Rectum (tissue), 1 donor: ENCODE measurements around a stretch of chr7.

DNA sequence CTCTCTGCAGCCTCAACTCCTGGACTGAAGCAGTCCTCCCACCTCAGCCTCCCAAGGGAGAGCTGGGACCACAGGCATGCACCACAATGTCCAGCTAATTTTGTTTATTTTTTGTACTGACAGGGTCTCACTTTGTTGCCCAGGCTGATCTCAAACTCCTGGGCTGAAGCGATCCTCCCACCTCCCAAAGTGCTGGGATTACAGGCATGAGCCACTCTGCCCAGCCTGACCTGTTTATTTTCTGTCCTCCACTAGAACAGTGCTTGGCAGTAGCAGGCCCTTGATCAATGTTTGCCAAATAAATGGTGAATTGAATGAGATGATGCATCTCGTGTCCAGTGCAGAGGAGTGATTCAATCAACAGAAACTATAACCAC is 5.1 kb upstream of the FBXL18 start:
- PRO-cap, result no peak

GRCh38 chr7:5526297-5526948 is 4.0 kb downstream of the ACTB start:
- PRO-cap, result unidirectional peak, minus-strand start at chr7:5526431; bidirectional peak, plus-strand start at chr7:5526776, minus-strand start at chr7:5526496; unidirectional peak, minus-strand start at chr7:5526866

DNA sequence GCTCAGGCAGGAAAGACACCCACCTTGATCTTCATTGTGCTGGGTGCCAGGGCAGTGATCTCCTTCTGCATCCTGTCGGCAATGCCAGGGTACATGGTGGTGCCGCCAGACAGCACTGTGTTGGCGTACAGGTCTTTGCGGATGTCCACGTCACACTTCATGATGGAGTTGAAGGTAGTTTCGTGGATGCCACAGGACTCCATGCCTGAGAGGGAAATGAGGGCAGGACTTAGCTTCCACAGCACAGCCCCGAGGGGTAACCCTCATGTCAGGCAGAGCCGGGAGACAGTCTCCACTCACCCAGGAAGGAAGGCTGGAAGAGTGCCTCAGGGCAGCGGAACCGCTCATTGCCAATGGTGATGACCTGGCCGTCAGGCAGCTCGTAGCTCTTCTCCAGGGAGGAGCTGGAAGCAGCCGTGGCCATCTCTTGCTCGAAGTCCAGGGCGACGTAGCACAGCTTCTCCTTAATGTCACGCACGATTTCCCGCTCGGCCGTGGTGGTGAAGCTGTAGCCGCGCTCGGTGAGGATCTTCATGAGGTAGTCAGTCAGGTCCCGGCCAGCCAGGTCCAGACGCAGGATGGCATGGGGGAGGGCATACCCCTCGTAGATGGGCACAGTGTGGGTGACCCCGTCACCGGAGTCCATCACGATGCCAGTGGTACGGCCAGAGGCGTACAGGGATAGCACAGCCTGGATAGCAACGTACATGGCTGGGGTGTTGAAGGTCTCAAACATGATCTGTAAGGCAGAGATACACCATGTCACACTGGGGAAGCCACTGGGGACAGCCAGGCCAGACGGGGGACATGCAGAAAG is 2.2 kb downstream of the ACTB start:
- PRO-cap, result no peak

DNA sequence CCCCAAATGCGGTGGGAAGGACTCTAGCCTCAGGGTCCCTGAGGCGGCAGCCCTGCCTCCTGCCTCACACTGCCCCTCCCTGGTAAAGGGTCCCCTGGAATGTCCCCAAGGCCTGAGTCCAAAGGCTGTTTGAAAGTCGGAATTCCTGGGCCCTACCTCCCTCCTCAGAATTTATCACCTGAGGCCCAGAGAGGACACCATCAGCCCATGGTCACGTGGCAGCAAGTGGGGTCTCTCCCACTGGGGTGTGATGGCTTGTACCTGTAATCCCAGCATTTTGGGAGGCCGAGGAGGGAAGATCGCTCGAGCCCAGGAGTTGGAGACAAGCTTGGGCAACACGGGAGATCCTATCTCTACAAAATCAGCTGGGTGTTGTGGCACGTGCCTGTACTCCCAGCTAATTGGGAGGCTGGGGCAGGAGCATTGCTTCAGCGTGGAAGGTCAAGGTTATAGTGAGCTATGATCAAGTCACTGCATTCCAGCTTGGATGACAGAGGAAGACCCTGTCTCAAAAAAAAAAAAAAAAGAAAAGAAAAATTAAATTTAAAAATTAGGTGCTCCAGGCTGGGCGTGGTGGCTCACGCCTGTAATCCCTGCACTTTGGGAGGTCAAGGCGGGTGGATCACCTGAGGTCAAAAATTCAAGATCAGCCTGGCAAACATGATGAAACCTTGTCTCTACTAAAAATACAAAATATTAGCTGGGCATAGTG is 3.7 kb upstream of the ACTB start:
- PRO-cap, result no peak

DNA sequence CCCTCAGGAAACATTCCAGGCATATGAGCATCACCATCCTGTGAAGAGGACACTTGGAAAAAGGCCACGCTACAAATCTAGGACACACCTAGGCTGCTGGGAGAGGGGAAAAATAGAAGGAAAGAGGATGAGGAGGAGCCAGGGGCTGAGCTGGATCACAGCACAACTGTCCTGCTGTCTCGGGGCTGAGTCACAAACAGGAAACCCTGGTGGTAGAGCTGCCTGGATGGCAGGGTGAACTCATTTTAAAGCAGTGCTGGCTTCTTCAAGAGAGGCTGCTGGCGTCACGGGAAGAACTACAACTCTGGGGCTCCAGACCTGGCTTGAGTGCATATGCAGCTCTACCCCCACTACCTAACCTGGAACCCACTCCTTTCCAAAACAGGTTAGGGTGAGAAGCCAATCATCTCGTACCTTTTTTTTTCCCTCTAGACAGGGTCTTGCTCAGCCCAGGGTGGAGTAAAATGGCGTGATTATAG is 37.4 kb downstream of the FSCN1 start:
- PRO-cap, result no peak

DNA sequence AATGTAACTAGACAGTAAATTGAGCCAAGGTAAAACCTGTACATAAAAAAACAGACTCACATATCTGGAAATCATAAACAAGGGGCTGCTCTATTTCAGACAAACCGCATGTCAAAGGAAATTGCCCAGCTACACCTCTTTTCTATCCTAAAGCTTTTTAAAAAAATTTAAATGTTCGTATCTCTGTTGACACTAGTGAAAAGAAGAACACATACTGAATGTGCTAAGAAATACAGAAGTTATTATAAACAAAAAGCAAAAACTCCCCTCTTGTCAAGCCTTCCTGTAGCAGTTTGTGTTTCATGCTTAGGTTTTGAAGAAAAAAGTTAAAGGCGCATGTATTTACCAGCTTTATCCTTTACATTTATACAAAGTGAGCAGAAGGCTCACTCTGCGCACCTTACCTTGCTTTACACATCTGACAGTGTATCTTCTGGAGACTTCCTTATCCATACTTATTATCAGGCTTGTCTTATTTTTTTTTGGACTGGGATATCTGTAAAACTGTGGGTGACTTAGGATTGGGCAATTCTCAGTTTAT is 93.1 kb downstream of the RNF216 start:
- PRO-cap, result no peak

GRCh38 chr7:5834321-5834863 is 46.2 kb upstream of the OCM start:
- PRO-cap, result no peak

- PRO-cap, result no peak
These were observed 62.5 kb downstream of the USP42 start for GRCh38 chr7:6167125-6167724.

- PRO-cap, result no peak
These were observed 58.9 kb downstream of the CYTH3 start for GRCh38 chr7:6213466-6214067.

DNA sequence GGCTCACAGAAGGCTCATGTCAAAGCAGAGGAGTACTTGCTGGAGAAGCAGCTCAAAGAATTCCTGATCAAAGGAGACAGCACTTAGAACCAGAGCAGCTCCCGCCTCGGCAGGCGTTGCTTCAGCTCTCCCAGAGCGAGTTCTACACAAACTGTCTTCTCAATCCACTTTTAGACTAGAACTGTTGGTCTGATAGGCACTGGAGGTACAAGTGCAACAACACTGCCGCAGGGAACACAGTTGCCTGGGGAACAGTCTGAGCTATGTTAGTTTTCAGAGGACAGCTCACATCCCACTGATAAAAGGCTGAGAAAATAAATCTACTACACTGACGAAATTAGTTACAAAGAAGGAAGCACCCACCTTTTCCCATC is 35.4 kb downstream of the CYTH3 start:
- PRO-cap, result no peak

DNA sequence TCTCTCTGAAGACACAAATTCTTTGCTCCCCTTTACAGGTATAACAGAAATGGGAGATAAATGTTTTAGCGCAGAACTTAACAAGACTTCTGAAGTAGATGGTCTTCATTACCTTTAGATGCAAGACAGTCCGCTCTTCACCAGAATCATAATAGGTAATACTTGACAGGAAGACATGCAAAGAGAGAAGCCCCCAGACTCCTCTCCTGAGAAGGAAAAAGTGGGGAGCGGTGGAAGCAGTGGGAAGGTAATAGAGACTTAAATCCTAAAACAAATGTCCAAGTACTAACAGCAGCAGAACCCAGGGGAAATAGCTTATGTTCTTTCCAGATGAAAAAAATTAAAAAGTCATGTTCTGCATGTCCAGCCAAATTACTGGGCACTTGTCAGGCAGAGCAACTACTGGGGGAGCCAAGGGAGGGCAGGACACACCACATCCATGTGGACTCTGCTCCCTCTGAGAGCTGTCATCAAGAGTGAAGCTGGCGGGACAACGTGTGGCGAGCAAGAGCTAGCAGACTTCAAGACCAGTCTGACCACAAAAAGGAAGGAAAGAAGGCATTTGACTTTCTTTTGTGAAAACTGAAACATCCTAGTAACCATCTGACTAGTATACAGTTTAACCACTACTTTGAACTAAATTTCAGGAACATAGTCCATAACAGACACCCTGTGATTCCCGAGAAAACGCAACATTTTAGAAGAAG is 15.9 kb downstream of the CYTH3 start:
- PRO-cap, result no peak

GRCh38 chr7:6270923-6271348 is 1.5 kb downstream of the CYTH3 start:
- PRO-cap, result no peak

- PRO-cap, result no peak
These were observed 24.5 kb downstream of the DAGLB start for GRCh38 chr7:6423111-6423719.

GRCh38 chr7:6604365-6605001 is 10.9 kb upstream of the ZNF853 start:
- PRO-cap, result no peak

GRCh38 chr7:6637468-6638272 is 552 bp downstream of the ZNF316 start:
- PRO-cap, result unidirectional peak, minus-strand start at chr7:6637772

DNA sequence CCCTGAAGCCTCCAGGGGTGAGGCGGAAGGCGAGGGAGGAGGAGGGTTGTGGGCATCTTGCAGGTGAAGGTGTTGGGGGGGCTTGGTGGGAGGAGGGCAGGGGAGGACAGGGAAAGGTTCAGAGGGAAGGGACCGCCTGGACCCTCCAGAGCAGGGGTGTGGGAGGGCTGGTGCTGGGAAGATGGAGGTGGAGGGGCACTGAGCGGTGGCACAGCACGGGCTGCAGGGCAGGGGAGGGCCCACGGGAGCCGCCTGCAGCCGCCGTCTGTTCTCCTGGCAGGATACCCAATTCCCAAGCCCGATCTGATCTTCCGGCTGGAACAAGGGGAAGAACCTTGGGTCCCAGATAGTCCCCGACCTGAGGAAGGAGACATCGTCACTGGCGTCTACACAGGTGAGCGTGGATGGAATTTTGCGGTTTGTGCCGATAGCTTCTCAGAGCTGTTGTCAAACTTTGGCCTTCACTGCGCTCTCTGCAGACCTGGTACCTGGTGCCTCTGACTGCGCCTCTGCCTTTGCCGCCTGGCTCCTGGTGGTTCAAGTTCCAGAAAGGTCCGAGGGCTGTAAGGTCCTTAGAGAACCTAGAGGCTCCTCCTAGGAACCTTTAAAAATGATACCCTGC is 7.2 kb downstream of the ZNF316 start:
- PRO-cap, result unidirectional peak, minus-strand start at position 272 of the sequence

- PRO-cap, result no peak
These were observed 53.7 kb downstream of the C1GALT1 start for GRCh38 chr7:7236031-7236379.

DNA sequence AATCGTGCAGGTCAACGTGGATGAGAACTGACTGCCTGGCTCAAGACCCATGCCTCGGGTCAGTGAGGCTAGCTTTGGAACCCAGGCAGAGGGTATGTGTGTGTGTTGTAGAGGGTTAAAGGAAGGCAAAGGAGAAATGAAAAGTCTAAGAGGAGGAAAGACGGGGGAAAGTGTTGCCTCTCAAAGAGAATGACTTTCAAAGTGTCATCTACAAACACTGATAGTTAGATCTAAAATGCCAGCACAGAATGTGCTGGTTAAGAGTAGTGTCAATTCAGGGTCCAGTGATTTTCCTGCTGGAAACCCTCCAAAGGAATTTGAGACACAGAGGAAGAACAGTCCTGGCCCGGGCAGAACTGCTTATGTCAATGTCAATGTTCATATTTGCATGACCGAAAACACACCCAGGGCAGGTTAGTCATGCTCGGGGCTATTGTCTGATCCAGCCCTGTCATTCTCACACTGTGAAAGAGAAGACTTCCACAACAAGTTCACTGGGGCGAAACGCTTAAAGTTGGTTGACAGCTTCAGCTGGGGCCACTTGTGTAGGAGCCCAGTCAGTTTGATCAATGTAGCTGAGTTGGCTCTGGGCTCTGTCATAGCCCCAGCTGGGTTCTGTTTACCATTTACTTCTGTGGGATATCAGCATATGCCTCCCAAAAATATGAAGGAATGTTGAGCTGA is 139.3 kb downstream of the C1GALT1 start:
- PRO-cap, result unidirectional peak, plus-strand start at position 460 of the sequence

- PRO-cap, result bidirectional peak, plus-strand start at chr7:7513079, minus-strand start at chr7:7512871
These were observed 22.8 kb downstream of the COL28A1 start for GRCh38 chr7:7512937-7513242.

DNA sequence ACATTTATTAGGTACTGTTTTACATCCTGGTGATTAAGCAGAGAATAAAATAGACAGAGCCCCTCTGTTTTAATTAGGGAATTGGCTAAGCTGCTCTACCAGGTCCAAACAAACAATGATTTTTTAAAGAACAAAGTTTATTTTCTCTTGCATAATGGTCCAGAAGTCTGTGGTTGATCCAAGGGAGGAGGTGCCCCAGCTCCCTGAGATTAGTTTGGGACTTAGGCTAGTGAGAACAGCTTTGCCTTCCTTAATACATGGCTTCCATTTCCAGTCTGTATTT is 2.9 kb upstream of the MIOS start:
- PRO-cap, result no peak